SJCRH30 (cell line): ENCODE data around the gene MRPL19.

- RAMPAGE, long total RNA: no peak
Observed at GRCh38 chr2:74425062-74425716, 3.7 kb downstream of the WDR54 start.

- RAMPAGE, long total RNA: no peak
Observed at GRCh38 chr2:74458648-74459454, 613 bp downstream of the WBP1 start.

DNA sequence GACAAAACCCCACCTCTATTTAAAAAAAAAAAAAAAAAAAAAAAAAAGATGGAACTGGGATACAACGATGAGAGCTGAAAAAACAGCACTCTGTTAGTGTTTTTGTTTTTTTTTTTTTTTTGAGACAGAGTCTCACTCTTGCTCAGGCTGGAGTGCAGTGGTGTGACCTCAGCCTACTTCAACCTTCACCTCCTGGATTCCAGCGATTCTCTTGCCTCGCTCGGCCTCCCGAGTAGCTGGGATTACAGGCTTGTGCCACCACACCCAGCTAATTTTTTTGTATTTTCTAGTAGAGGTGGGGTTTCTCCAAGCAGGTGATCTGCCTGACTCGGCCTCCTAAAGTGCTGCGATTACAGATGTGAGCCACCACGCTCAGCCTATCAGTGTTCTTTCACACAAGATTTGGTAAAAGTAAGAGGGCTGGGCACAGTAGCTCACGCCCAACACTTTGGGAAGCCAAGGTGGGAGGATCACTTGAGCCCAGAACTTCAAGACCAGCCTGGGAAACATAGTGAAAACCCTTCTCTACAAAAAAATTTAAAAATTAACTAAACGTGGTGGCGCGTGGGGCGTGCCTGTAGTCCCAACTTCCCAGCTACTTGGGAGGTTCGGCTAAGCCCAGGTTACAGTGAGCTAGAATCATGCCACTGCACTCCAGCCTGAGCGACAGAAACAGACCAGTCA lies 1.2 kb downstream of the MRPL53 start:
- RAMPAGE, long total RNA: no peak

- RAMPAGE, long total RNA: no peak
Observed at GRCh38 chr2:74504123-74504432, 3.4 kb downstream of the PCGF1 start.

DNA sequence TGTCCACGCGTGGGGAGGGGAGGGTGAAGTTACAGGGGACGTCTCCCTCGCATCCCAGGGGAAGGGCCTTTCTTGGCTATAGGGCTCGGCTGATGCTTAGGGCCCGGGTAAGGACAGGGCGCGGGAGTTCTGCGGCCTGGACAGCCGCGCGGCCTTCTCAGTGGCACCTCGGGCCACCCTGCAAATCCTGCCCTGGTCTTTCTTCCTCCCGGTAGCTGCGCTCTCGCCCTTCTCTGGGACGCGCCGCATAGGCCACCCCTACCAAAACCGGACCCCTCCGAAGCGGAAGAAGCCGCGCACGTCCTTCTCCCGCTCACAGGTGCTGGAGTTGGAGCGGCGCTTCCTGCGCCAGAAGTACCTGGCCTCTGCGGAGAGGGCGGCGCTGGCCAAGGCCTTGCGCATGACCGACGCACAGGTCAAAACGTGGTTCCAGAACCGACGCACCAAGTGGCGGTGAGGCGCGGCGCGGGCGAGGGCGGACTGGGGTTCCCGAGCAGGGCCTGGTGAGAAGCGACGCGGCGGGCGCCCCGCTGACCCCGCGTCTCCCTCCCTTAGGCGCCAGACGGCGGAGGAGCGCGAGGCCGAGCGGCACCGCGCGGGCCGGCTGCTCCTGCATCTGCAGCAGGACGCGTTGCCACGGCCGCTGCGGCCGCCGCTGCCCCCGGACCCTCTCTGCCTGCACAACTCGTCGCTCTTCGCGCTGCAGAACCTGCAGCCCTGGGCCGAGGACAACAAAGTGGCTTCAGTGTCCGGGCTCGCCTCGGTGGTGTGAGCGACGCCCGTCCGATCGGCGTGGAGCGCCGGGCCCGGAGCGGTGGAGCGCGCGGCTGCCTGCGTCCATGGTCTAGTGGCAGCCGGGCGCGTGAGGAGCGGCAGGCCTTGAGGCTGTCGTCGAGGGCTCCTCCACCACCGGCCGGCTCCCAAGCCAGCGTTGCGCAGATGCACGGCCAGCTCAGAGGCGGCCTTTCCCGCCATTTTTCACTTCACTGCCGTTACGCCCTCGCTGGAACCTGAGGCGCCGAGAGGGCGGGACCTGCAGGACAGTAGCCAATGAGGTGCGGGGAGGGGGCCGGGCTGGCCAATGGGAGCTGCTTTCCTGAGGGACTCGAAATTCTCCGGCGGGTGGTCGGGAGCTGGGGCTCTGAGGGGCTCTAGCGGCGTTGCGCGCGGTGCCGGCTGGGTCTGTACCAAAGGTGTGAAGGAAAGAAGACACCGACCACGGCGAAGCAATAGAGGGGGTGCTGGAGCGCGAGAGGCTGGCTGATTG lies 1.6 kb downstream of the TLX2 start:
- RAMPAGE, long total RNA: no peak

GRCh38 chr2:74532438-74533512 lies 3.0 kb downstream of the HTRA2 start:
- RAMPAGE, long total RNA: no peak

GRCh38 chr2:74548203-74548559 lies 5.6 kb downstream of the LOXL3 start:
- RAMPAGE, long total RNA: no peak

- RAMPAGE, long total RNA: no peak
Observed at GRCh38 chr2:74712175-74713237, 58.5 kb downstream of the SEMA4F start.

GRCh38 chr2:74740677-74741482 lies 86.8 kb downstream of the SEMA4F start:
- RAMPAGE, long total RNA: no peak

DNA sequence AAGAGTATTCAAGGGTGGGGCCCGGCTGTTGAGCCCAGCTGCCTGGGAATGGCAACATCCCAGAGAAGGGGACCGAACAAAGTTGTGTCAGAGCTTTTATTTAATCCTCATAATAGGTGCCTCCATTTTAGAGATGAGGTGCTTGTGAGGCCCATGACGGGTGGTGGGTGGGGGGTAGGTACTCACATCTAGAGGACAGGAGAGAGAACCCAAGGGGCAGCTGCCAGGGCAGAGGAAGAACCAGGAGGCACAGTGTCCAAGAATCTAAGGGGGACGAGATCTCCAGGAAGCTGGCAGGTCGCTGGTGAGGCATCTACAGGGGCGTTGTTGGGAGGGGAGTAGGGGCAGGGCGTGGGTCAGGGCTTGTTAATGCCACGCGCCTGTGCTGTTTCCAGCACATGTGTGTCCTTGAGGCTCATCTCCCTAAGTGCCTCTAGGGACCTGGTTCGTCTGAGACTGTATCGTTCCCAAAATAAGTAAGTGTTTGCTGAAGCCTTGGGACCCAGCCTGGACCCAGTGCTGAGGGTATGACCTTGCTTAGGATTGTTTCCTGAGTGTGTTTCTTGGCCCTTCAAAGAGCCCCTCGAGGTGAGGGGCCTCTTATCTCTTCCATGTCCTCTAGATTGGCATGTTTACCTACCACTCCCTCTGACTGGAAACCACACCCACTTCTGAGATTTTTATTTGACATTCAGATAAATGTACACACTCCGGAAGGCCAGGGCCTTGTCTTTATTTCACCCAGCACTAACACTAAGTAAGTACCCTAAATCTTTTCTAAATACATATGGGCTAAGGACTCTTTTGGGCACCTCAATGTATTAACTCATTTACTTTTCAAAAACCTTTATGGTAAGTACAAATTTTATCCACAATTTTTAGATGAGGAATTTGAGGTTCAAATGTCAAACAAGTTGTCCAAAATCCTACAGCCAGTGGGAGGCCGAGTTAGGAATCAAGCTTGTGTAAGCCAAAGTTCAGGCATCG lies 22.2 kb downstream of the HK2 start:
- RAMPAGE, long total RNA: no peak

DNA sequence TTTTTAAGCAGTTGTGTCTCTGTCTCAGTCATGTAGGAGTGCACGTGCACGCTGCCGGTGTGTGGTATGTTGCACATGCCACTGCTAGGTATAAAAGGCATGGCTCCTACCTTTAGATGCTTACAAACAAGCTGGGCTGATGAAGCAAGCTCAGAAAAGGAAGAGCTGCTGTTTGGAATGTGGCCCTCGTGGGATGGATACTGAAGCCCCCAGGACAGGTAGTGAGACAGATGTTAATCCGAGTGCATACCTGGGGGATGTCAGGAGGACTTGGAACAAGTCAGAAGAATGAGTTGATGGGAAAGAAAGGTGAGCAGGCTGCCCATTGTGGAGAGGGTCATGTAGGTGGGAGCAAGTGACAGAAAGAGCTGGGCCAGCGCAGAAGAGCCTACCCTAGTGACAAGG lies 49.2 kb downstream of the HK2 start:
- RAMPAGE, long total RNA: no peak

- RAMPAGE, long total RNA: no peak
Observed at GRCh38 chr2:75516354-75516862, 44.3 kb downstream of the EVA1A start.

DNA sequence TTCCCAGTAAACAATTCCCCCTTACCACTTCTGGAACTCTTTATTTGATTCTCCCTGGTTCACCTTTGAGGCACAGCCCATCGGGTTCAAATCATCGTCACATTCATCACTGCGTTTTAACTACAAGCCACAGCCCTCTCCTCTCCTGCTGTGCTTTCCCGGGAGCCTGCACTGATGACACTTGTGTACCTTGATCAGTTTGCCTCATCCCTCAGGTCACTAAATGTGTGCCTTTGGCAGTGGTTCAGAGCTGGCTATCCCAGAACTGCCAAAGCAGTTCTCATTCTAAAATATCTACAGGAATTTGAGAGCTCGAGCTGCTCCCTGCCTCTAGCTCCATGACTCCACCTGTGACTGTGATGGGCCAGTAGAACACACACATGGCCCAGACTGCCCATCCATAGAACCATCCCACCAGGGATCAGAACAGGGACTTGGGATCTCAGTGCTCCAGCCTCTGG lies 42.1 kb downstream of the EVA1A start:
- RAMPAGE, long total RNA: no peak

GRCh38 chr2:75595761-75596139 lies 35.0 kb upstream of the EVA1A start:
- RAMPAGE, long total RNA: no peak

DNA sequence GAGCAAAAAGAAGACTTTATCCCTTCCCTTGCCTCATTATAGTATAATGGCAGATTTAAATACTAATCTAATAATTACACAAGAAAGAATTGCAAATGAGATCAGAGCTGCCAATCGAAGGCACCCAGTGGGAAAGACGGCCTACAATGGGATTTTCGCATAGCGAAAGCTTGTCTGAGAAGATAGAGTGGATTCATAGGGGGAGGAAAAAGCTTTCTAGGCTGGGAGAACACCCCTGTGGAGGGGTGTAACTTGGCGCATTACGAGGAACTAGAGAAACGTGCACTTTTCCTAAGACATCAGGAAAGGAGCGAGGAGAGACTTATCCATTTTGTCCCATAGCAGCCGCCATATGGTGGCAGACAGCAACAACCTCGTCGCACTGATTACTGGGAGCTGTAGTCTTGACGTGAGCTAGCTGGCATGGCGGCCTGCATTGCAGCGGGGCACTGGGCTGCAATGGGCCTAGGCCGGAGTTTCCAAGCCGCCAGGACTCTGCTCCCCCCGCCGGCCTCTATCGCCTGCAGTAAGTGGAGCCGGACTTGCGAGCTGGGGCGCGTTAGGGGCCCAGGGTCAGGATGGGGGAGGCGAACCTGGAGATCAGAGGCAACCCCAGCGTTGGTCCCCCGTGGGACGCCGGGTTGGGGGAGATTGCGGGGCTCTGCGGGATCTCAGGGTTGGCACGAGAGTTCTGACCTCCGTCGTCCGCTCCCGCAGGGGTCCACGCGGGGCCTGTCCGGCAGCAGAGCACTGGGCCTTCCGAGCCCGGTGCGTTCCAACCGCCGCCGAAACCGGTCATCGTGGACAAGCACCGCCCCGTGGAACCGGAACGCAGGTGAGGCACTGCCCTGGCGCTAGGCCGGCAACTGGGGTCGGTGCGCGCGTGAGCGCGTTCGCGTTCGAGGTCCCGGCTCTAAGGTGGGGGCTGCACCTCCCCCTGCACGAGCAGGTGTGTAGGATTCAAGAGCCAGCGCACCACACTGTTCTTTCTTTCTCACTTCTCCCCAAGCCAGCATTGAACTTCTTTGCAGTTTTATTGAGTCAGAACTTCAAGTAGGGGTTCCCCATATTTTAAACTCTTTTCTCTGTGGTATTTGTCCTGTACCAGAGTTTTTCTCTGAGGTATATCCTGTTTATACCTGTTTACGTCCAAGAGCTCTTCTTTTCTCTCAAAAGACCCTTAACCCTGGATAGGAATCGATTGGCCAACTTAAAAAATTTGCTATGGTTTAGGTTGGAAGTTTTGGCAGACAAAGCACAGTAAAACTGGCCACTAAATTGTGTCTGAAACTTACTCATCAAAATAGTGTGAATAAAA lies at the start of gene MRPL19:
TSS of gene MRPL19 (plus strand) at position 399 of the 1,318 bp plus-strand sequence.
- RAMPAGE, long total RNA: start-site peak on the plus strand centred at position 691 of the sequence, 75 bp wide, 44 and 16 reads in 2 replicates

GRCh38 chr2:75709032-75709669 lies 1.6 kb downstream of the GCFC2 start:
- RAMPAGE, long total RNA: no peak

GRCh38 chr2:75872221-75872617 lies 161.5 kb upstream of the GCFC2 start:
- RAMPAGE, long total RNA: no peak

DNA sequence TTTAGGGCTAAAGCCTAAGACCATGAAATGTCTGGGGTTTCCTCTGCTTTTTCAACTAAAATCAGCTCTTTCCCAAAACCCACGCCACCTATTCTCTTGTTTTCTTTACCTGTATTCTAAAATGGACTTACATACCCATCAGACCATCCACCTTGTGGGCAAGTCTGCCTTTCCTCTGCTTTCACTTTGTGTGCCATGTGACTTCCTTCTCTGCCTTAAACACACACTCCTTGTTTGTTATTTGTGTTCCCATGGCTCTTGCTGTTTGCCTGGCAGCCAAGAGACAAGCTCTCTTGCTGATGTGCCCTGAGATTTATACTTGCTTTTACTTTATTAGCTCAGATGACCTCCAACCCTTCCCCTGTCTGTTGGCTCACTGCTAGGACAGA lies 309.7 kb upstream of the LRRTM4 start:
- RAMPAGE, long total RNA: no peak

GRCh38 chr2:78541585-78542434 lies 483.7 kb upstream of the REG3G start:
- RAMPAGE, long total RNA: no peak

DNA sequence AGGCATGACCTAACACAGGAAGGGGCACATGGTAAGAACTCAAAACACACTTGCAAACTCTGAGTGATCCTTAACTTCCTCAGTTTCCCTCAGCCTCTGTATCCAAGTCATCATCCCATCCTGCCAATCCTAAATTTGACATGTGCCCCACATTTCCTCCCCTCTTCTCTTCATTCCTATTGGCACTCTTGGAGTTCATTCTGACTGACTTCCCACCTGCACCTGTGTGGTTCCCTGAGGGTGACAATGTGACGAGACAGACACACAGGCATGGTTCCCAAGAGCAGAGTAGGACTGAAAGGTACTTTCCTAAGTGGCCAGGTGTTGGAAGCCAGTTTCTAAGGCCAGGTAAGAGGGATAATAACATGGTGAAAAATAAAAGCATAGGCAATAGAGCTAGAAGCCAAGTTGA lies 24.3 kb upstream of the REG3G start:
- RAMPAGE, long total RNA: no peak